AG08470 (cell line): ENCODE measurements around a stretch of chr11.

DNA sequence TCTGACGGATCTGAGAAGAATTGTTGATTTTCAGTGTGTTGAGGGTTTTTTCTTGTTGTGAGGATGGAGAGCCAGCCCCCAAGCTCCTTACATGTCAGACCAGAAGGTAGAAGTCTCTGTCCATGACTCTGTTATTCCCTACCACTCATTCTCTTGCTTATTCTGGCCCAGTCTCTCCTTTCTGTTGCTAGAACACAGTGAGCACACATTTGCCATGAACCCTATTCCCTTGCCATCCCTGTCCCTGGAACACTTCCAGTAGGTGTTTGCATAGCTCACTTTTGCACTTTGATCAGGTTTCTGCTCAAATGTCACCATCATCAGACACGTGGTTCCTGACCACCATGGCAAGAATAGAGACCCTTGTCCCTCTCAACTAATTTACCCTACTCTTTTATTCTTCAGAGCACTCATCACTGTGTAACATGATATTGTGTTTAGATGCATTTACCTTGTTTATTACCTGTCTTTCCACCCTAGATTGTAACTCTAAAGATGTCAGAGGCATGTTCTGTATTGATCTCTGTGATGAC is 606.5 kb downstream of the OPCML start:
- RRBS: no CpG with 5 or more reads among the region's 2 CpGs

DNA sequence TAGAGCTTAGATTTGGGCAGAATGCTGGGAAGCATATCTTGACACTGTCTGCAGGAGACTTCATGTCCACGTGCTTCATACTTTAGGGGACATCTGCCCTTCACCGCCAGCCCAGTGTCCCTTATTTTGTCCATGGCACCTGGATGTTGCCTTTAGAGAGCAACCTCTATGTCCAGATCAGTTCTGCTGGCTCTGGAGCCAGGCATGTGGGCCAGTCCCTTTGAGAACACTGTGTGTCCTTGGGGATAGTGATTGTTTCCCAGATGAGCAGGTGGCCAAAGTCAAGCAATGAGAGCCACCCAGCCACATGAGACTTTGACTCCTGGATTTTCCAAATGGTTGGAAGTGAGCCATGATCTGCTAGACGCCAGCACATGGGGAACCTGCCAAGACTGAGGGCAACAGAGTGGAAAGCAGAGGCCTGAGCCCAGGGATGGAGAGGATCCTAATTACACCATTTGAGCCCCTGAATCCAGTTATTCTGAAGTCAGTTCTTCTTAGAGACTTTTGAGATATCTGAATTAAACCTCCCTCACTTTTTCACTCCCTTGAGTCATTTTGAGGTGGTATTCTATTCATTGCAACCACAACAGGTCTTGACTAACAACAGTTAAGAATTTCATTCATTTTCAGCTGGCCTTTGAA is 479.7 kb downstream of the OPCML start:
- RRBS: no CpG with 5 or more reads among the region's 3 CpGs

- RRBS: no CpG with 5 or more reads among the region's 6 CpGs
Observed at GRCh38 chr11:133070339-133070651, 462.0 kb downstream of the OPCML start.

GRCh38 chr11:133854098-133855157 is 9.1 kb upstream of the SPATA19 start:
- RRBS: no CpG with 5 or more reads among the region's 17 CpGs

DNA sequence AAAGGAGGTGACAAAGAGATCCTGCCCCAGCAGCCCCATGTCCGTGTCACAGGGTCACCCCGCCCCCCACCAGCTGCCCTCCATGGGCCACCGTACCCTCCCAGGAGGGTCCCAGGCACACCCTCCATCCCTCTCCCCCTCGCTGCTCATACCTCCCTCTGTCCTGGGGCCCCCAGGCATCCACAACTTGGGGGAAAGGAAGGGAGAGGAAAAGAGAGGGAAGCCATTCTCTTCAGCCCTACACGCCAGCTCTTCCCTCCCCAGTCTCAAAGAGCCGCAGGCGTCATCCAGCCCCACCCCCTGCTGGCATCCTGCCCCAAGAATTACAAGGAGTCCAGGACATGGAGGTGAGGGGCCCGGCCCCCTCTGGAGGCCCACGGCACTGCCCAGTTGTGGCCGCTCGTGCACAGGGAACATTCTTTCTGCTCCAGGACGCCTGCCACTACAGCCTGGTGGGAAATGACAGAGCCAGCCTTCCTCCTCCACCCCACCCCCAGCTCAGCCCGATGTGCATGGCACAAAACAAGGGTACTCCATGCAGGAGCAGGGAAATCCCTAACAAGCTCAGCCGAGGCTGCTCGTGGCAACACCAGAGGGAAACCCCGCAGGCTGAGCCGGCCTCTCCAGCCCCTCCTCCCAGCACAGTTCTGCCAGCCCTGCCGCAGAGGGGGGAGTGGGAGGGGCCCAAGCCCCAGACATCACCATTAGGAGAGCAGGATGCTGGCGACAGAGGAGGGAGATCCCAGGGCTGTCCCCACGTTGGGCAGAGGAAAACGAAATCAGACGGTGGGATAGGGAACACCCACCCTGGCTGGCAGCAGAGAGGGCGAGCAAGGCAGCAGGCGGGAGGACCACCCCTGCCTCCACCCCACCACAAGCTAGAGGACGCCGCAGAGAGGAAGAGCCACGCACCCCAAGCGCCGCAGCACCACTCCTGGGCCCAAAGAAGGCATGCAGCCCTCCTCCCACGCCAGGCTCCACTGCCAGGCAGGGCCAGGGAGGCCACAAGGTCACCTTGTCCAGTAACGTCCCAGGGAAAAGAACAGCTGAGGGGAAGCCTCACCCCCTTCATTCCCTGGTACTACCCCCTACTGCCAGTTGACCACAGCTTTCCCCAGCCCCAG is 10.1 kb downstream of the IGSF9B start:
- RRBS: no CpG with 5 or more reads among the region's 31 CpGs

DNA sequence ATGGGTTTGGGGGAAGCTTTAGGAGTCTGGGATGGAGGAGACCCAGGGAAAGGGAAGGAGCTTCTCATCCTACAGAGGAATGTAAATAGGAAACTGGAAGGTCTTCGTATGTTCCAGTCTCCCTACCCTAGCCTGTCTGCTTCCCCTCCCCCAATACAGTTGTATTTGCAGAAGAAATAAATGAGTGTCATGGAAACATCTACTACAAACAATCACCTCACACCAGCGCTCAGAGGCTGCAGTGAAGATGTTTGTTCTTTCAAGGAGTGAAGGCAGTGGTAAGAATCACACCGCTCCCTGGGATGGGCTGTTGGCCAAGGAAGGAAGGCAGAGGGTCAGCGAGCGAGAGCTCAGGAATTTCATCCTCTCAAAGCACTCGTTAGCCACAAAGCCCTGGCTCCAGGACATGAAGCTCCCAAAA is 1.1 kb upstream of the IGSF9B start:
- RRBS: no CpG with 5 or more reads among the region's 6 CpGs

DNA sequence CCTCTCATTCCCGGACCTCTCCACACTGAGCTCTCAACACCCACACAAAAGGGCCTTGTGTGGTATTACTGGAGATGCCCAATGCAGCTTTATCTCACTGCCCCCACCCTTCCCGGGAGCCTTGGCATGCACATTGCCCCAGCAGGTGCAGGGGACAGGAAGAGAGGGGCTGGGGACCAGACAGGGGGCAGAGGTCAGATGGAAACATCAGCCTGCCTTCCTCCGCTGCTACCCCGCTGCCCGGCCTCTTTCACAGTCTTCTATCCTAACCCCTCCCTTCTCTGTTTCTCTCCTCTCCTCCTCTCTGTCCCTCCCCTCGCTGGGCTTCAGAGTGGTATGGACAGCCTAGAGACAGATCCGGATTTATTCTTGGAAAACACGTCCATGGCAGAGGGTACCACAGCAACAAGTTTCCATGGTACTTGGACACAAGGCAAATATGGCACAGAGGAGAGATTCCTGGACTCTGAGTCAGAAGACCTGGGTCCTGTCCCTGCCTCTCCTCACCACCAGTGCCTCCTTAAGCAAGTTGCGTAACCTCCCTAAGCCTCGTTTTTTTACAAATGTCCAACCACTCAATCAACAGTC is 8.3 kb upstream of the IGSF9B start:
- RRBS: 22% methylated on average over 3 of the region's 10 CpGs

DNA sequence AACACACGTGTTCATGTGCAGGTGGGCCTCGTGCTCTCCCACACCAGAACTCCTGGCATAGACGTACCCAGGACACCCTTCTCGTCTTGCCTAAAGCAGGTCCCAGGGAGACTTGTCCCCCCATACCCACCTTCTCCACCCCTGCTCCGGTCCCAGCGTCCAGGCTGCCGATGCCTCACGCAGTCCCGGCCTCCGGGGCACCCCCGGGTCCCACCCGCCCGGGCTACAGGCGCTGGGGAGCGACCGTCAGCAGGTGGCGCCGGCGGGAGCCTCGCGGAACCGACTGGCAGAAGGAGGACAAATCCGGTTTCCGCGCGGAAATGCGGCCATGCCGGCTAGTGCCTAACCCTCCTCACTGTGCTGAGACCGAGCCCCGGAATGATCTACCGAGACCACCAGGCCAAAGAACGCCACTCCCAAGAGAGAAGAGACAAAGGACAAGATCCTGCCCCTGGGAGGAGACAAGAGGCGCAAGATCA is 10.5 kb upstream of the IGSF9B start:
- RRBS: 16% methylated on average over 15 of the region's 33 CpGs

DNA sequence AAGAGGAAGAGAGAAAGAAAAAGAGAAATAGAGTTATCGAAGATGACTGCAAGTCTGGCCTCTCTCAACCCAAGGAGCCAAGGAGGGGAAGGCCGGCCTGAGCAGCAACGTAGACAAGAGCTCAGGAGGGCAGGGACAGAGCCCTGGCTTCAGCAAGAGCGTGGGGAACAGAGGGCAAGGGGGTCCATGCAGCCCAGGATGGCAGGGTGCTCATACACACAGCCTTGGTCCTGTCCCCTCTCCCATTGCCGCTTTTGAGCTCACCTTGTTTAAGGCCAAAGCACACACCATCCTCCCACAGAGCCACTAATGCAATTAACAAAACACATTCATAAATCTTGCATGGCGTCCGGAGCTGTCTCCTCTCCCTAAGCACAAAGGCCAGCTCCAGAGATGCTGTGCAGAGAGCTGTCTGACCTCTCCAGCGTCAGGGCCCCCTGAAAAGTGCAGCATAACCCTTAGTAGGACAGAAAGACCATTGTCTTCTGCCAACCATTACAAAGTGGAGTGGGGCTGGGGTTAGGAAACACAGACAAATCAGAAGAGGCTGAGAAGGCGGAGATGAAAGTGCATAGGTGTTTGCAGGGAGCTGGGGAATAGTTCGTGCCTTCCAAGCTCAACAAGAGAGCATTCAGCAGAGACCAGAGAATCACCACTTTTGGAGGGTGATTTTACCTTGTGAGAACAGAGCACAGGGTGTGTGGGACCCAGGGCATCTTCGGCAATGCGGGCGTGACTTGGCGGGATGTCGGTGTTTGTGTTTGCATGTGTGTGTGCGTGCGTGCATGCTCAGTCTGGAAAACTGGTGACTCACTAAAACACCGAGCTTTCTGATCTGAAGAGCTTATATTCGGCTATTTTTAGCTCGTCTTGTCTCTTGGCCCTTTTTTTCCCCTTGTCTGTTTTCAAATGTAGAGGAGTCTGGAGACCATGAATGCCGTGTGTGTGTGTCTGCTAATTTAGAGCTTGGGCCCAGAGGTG is 28.2 kb upstream of the JAM3 start:
- RRBS: no CpG with 5 or more reads among the region's 21 CpGs

DNA sequence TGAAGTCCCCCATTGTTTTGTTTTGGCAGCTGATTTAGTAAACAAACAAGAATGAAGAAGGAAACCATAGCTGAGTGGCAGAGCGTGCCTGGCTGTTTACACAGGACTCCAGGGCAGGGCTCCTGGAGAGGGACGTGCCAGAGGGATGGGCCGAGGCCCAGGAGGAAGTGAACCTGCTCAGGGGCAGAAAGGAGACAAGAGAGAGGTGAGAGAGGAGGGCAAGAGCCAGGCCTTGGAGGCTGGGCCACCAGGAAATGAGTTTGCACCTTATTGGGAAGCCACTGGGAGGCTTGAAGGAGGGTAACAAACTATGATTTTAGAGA is 85.6 kb upstream of the B3GAT1 start:
- RRBS: no CpG with 5 or more reads among the region's 3 CpGs

GRCh38 chr11:134582421-134582793 is 170.4 kb upstream of the B3GAT1 start:
- RRBS: no CpG with 5 or more reads among the region's 4 CpGs

DNA sequence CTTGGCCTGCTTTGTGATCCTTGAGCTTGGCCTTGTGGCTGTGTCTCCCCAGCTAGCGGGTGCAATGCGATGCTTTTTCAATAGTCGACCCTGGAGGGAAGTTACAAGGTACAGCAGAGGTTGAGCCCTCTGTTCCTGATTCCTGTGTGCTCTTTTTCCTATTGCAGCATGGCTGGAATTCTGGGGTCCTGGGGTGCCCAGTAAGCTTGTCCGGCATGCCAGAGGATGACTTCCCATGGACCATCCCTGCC is 225.6 kb upstream of the B3GAT1 start:
- RRBS: no CpG with 5 or more reads among the region's 4 CpGs

GRCh38 chr11:134761920-134763002 is 350.2 kb upstream of the B3GAT1 start:
- RRBS: 44% methylated on average over 23 of the region's 79 CpGs

GRCh38 chr11:134851842-134852266 is 439.8 kb upstream of the B3GAT1 start:
- RRBS: no CpG with 5 or more reads among the region's 15 CpGs